Suprapubic skin (tissue), 4 donors: ENCODE data around the genes TBC1D28, SLC47A1 and ULK2.

- PRO-cap = no peak
- RAMPAGE, long total RNA, 4 experiments = no peak in any of the 4 experiments
These were observed 17.1 kb upstream of the LLGL1 start for GRCh38 chr17:18208067-18209039.

GRCh38 chr17:18644329-18644707 lies at the start of gene TBC1D28:
TBC1D28 (minus strand) TSS chr17:18644391.
- PRO-cap = no peak
- RAMPAGE, long total RNA, 4 experiments = no peak in any of the 4 experiments

DNA sequence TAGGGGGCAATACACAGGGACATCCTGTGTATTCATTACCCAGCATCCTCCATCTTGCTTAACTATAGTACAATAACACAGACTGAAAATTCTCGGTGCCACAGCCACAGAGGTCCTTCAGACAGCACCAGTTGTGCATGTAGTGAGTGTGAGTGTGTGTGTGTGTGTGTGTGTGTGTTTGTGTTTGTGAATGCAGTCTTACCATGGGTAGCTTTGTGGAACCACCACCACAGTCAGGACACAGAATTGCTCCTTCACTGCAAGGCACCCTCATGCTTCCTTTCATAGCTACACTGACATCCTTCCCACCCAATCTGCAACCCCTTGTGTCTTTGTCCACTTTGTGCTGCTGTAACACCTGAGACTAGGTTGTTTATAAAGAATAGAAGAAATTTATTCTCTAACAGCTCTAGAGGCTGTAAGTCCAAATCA lies 25.3 kb upstream of the SLC5A10 start:
- PRO-cap = no peak
- RAMPAGE, long total RNA, 4 experiments = no peak in any of the 4 experiments

DNA sequence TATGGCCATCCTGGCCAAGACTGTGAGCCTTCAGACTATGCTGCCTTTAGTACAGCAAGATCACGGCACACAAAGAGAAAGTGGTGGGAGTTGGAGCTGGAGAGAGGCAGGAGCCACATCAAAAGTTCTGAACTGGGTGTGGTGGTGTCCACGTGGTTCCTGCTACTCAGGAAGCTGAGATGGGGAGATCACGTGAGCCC lies 3.6 kb downstream of the SLC5A10 start:
- PRO-cap = no peak
- RAMPAGE, long total RNA, 4 experiments = no peak in any of the 4 experiments

GRCh38 chr17:18969194-18970106 lies 17.5 kb downstream of the SLC5A10 start:
- PRO-cap = no peak
- RAMPAGE, long total RNA, 4 experiments = start-site peak on the minus strand in 1 of 4 experiments, at chr17:18969410-18969770 at its widest, 34 to 162 reads per replicate

DNA sequence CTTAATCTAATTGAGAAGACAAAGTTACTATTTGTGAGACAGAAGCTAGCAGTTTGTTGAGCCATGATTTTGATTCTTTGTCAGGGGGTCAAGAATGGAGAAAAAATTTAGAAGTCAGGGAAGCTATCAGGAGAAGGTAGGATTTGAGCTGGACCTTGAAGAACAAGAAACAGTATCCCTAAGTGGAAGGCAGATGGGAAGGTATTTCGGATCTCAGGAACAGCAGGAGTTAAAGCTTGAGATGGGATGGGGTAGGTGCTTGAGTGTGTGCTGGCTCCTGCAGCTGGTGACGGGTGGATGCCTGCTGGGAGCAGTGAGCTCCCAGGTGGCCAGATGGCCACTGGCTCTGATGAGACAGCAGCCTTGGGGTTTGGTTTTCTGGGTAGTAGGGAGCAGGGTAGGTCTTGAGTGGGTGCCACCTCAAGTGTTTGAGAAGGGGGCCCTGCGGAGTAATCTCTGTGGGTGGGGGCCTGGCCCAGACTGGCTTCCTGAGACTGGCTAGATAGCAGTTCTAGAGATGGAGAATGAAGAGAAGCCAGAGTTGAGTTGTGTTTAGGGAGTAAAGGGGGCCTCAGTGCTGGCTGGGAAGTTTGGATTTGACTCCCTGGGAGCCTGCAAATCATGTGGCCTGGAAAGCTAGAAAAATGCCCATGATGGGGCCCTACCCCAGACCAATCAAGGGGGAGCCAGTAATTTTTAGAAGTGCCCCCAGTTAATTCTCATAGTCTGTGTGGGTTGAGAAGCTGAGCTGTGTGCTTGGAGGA lies 10.3 kb downstream of the EPN2 start:
- PRO-cap = no peak
- RAMPAGE, long total RNA, 4 experiments = no peak in any of the 4 experiments

DNA sequence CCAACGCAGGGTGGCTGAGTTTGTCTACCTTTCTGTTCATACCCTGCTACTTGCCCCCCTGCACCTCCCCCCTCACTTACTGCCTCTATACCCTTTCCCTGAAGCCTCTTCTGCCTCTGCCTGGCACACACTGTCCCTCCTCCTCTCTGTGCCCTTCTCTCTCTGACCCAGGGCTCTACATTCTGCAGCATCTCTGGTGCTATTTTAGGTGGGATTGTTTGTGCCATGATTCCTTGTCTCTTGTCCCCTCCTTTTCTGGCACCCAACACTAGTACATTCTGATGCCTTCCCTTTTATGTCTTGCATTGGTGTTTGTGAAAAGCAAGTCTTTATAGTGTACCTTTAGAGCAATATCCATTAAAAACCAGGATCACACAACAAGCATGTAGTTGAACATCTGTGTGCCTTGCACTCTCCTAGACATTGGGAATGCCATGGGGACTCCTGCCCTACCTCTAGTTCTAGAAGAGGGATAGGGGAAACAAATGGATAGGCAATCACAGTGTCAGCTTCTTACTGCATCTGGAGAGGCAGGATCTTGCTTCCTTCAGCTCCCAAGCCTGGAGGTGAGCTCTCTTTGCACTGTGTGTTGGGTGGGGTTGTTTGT lies 13.7 kb downstream of the EPN2 start:
- PRO-cap = no peak
- RAMPAGE, long total RNA, 4 experiments = no peak in any of the 4 experiments

DNA sequence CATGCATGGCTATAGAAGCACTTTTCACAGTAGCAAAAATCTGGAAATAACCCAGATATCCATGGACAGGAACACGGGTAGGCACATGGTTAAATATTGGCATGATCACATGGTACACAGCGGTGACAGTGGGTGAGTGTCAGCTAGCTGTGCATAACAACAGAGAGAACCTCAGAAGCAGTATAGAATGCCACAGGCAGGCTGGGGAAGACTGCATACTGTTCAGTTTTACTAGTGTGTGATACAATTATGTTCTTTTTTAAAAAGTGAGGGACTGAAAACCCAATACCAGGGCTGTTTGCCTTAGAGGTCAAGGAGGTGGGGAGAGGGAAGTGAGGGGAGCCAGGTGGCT lies 31.5 kb downstream of the EPN2 start:
- PRO-cap = no peak
- RAMPAGE, long total RNA, 4 experiments = no peak in any of the 4 experiments

GRCh38 chr17:19283962-19284578 lies 46.9 kb downstream of the EPN2 start:
- PRO-cap = no peak
- RAMPAGE, long total RNA, 4 experiments = no peak in any of the 4 experiments

- PRO-cap = no peak
- RAMPAGE, long total RNA, 4 experiments = no peak in any of the 4 experiments
These were observed 7.7 kb upstream of the MAPK7 start for GRCh38 chr17:19370366-19371153.

DNA sequence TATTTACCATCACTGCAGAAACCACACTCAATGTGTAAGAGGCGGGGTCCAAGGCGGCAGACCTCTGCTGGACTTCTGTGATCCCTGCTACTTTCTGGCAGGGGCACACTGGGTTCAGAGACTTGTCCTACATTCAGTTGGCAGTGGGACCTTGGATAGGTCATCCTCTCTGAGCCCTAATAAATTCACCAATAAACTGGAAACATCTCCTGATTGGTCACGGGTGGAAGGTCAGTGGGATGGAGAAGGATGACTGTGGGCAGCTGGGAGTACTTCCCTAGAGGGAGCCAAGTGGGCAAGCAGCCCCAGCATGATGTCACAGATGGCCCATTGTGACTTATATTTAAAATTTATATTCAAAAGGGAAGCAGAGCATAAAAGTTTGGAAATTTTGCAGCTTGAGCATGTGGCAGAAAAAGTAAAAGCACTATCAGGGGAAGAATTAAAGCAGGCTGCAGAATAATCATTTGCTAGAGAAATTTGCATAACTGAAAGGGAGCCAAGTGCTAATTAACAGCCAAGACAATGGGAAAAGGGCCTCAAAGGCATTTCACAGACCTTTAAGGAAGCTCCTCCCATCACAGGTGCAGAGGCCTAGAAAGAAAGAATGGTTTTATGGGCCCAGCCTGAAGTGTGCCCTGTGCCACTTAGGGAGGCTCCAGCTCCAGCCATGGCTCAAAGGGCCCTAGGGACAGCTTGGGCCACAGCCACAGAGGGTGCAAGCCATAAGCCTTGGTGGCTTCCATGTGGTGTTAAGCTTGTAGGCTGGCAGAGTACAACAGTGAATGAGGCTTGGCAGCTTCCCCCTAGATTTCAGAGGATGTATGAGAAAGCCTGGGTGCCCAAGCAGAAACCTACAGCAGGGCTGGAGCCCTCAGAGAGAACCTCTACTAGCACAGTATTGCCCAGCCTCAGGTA lies 49.9 kb downstream of the RNF112 start:
- PRO-cap = no peak
- RAMPAGE, long total RNA, 4 experiments = no peak in any of the 4 experiments

DNA sequence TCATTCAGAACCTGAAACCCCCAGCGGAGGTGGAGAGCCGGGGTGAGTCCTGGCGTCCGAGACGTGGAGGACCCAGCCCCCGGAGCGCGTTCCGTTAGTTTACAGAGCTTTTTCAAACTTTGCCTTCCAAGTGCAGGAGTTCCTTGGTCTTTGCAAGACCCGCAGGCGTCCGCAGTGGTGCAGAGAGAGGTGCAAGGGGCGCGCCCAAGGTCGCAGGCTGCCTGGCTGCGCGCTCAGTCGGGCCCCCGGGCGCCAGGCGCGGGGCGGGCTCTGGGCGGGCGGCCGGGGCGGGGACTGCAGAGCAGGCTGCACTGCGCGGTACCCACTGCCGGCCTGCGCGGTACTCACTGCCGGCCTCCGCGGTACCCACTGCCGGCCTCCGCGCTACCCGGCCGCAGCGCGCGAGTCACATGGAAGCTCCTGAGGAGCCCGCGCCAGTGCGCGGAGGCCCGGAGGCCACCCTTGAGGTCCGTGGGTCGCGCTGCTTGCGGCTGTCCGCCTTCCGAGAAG lies at the start of gene SLC47A1:
SLC47A1 (plus strand) TSS at position 325 of the 510 bp plus-strand sequence.
- PRO-cap = no peak
- RAMPAGE, long total RNA, 4 experiments = start-site peak on the plus strand in 1 of 4 experiments, centred at position 338 of the sequence, 39 reads per replicate

DNA sequence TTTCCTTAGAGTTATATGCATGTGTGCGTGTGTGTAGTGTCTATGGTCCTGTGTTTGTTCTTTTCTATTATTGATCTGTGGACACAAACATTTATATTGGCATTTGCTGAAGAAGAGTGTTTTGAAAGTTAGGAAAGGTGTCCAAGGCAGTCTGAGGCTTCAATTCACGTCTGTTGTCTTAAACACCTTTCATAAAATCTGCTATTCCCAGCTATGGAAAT lies 6.0 kb upstream of the ALDH3A2 start:
- PRO-cap = no peak
- RAMPAGE, long total RNA, 4 experiments = no peak in any of the 4 experiments

- PRO-cap = no peak
- RAMPAGE, long total RNA, 4 experiments = no peak in any of the 4 experiments
These were observed 32.6 kb downstream of the ALDH3A2 start for GRCh38 chr17:19681271-19681506.

DNA sequence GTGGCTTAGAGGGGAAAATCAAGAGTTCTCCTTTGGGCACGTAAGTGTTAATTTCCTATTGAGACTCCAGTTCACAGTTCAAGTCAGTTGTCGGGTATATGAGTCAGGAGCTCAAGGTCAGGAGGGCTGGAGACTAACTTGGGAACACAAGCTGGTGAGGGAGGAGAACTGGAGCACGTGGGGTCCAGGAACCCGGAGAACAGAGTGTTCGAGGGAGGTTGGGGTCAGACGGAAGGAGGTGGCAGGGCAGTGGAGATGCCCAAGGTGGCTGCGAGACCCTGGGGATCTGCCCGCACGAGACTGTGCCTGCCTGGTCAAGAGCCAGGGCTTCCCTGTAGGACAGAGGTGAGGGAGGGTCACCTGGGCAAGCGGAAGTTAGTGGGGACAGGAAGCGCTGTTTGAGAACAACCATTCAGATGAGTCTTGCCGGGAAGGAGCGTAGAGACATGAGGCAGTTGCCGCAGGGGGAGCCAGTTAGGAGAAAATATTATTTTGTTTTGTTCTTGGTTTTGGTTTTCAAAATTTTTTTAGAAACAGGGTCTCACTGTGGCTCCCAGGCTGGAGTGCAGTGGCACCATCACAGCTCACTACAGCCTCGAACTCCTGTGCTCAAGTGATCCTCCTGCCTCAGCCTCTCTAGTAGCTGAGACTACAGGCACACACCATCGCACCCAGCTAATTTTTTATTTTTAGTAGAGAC lies 11.9 kb downstream of the ALDH3A1 start:
- PRO-cap = no peak
- RAMPAGE, long total RNA, 4 experiments = no peak in any of the 4 experiments

GRCh38 chr17:19860596-19860985 lies 7.1 kb downstream of the ULK2 start:
- PRO-cap = no peak
- RAMPAGE, long total RNA, 4 experiments = no peak in any of the 4 experiments

DNA sequence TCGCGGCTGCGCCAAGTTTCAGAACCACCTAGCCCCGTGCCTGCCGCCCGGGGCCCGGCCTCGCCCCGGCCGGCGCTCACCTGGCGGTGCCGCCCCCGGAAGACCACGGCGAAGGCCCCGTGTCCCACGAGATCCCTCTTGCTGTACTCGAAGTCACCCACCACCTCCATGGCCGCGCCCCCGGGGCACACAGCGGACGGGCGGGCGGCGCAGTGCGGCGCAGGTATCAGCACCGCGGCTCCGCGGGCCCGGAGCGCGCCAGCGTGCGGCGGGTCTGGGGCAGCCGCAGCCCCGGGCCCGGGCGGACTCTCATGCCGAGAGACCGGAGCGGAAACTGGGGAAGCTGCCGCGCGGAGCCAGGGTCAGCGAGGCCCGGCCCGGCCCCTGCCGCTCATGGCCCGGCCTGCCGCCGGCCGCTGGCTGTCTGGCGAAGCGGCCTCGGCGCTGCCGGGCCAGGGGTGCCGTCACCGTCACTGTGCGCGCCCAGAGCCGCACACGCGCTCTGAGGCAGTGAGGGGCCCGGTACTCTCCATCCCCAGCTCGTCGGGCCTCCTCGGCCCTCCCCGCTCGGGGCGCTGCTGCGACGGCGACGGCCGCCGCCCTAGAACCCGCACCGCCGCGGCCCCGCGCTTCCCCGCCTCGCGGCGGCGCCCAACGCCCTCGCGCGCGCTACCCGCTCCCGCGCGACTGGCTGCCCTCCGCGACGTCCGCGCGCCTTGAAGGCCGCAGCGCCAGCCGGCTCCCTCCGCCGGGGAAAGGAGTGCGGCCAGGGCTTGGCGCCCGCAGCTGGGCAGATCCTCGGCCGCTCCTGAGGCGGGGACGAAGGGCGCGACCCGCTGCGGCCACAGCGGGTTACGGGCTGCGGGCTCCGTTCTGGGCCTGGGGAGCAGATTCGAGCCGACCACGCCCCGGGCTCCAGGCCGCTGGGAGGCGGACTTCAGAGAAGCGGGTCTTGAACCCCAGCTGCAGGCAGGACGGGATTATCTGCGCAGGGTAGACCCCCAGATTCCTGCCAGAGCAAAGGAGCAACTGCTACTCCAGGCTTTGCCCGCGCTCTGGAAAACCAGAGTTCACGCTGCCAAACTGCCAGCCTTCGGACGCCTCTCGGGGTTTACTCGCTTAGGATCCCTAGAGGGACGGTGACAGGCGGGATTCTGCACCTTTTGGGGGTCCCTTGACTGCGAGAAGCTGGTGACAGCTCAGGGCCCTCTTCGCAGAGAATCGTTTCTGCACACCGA lies at the start of gene ULK2:
ULK2 (minus strand) TSS at position 689 of the 1,238 bp plus-strand sequence.
- PRO-cap = bidirectional peak, plus-strand start at position 763 of the sequence, minus-strand start at position 689 of the sequence
- RAMPAGE, long total RNA, 4 experiments = no peak in any of the 4 experiments

GRCh38 chr17:19939214-19940008 lies 38.2 kb downstream of the AKAP10 start:
- PRO-cap = no peak
- RAMPAGE, long total RNA, 4 experiments = no peak in any of the 4 experiments

DNA sequence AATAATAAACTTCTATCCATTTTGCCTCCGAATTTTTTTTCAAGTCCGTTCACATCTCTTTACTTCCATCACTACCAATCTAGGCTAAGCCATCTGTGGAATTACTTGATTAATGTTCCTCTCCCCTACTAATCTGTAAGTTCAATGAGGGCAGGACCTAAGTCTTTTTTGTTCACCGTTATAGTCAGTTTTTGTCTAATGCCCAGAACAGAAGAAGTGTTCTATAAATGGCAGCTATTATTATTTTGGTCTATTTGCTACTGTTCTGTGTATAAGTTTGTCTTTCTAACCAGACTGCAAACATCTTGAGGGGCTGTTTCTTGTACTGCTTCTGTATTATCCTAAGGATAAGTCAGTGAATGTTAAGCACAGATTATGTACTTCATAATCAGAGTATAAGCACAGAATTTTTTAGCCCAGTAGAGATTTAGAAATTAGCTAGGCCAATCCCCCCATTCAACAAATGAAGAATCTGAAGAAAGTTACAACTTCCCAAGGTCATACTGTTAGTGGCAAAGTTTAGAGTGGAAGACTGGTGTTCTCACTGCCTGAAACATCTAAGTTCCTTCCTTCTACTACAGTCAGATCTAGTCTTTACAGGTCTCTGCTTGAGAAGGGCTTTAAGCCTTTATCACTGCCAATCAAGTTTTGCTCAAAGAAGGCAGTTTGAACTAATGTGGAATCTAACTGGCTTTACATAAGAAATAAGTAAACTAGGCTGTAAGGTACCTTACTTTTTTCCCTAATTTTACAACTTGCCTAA lies 11.2 kb downstream of the AKAP10 start:
- PRO-cap = no peak
- RAMPAGE, long total RNA, 4 experiments = no peak in any of the 4 experiments

- PRO-cap = no peak
- RAMPAGE, long total RNA, 4 experiments = no peak in any of the 4 experiments
These were observed 82.3 kb downstream of the SPECC1 start for GRCh38 chr17:20090977-20092394.